ENCODE data around the gene HNRNPCL4.

- PRO-cap: unidirectional peak, minus-strand start at chr1:12231005
Observed at GRCh38 chr1:12230502-12231572, 1.0 kb downstream of the VPS13D start.

GRCh38 chr1:12345853-12346221, 116.0 kb downstream of the VPS13D start:
- PRO-cap: no peak

DNA sequence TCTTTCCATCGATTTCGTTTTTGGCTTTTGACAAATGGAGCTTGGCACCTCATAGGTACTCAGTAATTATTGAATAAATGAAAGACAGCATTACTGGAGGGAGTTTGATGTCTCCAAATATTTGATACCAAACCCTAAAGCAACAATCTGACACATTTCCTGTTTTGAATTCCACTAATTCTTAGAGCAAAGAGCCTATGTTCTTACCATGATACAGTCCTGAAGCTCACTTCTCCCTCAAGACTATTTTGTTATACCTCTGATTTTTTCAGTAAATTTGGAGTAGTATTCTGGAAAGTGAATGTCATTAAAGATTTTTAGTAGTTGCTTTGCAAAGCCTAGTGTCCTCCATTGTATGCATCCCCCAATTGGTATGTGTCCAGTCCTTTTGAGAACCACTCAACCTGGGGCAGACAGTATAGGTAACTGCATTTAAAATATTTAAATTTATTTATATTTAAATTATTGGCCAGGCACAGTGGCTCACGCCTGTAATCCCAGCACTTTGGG, 162.8 kb downstream of the DHRS3 start:
- PRO-cap: no peak

- PRO-cap: no peak
Observed at GRCh38 chr1:12459805-12460568, 158.0 kb downstream of the DHRS3 start.

DNA sequence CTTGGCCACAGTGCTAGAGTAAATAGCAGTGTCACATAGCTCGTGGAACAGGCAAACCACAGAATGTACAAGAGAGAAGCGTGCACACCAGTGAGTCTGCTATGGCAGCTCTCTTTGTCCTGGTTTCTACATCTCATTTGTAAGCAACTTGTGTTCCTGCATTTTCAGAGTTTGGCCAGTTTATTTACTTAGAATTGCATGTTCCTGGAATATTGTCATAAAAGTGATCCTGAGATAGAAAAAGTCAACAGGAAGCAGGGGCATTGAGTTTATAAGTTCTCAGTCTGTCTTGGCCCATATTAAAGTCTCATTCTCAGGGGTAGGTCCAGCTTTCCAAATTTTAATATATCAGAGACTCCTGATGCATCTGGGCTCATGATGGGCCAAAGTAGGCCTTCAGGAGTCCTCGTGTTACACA, 142.0 kb downstream of the DHRS3 start:
- PRO-cap: no peak

DNA sequence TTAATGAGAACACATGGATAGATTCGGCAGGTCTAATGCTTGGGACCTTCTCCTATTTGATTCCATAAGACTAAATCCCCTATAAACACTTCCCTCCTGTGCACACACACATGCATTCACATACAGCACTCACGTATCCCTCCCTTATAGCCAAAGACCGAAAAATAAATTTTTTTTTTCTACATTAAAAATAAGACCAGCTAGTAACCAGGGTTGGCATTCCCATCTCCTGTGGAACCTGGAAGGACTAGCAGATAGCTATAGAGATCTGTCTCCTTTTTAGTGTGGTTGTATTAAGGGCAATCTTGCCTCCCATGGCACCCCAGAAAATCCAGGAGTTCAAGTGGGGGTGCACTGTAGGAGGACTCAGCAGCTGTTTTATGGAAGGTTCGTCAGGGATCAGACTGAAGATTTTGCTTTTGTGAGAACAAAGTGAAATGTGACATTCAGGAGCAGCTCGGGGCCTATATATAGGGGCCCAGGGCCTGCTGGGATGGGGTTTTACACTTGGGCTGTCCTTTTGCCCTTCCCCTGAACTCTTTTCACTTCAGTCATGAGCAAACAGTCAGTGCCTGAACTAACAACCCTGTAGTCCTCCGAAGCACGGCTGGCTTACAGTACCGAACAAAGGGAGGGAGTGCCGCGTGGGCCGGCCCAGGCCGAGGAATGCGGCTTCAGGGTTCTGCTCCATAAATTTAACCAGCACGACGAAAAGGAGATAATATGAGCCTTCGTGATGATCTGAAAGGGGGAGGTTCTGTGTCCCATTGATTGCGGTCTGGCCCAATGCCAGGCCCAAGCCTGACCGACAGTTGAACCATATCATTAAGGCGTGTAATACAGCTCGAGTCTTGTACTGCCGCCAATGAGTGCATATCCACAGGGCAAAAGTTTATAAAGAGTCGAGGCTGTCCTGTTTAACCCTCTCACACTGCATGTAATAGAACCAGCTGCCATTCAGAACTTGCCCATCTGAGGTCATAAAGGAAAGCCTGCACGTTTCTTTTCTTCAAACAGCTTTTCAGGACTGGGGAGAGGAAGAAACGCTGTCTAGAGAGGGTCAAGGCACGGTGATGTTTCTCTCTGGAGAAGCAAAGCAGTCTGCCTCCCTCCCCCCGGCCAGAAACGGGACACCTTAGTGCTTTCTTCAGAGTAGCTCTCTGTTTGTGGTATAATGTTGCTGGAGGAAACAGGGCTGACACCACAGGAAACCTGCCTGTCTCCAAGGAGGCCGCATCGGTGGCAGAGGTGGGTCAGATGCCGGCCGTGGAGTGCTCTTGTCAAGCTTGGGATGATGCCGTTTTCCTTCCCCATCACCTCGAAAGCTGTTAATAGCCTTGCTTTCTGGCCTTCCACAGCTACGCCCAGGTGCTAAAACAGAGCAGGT, 139.9 kb downstream of the DHRS3 start:
- PRO-cap: unidirectional peak, minus-strand start at position 670 of the sequence; unidirectional peak, plus-strand start at position 1,012 of the sequence

DNA sequence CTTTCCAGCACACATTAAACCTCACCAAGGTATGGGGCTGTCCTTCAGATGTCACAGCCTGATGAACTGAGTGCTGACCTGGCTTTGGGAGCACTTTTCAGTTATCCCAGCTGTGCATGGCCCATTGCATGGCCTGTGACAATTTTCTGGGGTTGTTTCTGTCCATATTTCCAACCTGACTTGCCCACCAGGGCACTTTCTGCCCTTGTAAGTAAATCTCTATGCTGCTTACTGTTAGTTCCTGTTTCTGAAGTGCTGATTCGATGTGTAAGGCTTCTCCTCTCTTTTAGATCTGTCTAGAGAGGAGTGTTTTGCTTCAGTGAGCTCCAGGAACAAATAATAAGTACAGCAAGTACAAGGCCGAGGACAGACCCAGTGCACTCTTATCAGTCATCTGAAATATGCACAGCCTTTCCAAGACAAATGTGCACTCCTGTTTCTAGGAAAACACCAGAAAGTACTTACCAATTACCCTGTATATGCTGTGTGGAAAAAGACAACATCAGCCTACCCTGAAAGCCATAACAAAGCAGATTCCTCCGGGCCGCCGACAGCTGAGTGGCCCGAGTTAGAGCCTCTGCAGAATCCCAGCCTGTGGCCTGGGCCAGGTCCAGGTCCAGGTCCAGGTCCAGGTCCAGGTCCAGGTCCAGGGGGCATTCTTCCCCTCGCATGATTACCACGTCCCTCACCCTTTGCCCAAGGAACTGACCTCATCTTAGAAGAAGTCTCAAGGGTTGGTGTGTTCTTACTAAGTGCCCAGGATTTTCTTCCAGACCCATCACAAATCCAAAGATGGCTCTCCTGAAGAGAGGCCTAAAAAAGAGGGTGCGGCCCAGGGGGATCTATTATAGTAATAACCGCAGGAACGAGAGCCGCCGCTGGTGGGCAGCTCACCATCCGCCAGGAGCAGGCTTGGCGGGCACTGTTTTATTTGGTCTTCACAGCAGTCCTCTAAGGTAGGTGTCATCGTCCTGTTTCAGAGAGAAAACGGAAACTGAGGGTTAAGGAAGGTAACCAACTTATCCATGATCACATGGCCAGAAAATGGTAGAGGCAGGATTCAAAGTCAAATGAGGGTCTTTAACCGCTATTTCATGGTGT, 121.4 kb downstream of the DHRS3 start:
- PRO-cap: no peak

- PRO-cap: no peak
Observed at GRCh38 chr1:12513223-12513932, 104.6 kb downstream of the DHRS3 start.

GRCh38 chr1:12518886-12519562, 99.0 kb downstream of the DHRS3 start:
- PRO-cap: no peak

DNA sequence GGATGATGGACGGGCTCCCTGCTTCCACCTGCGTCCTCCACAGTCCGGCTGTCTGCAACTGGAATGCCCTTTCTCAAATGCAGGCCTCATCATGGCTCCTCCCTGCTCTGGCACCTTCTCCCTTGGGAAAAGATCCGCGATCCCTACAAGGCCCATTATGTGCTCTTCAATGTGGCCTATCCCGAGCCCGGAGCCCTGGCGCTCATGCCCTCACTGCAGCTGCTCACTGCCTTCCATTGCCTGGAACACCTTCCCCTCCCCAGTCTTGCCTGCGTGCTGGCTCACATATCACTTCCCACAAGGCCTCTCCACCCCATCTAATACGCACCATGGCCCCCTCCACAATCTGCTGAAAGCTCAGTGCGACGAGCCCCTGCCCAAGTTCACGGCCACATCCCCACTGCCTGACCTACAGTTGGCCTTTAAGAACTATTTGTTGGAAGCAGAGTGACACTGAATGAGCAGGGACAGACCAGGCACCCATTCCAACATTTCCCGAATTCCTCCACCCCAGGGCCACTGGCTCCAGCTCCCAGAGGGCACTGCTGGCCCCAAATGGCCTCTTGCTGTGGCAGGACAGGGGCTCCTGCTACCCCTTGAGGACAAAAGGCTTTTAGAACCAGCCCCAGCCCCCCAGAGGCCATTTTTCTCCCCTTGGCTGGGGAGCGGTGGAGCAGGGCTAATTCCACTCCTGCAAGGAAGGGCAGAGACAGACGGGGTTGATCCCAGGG, 64.9 kb downstream of the DHRS3 start:
- PRO-cap: no peak

GRCh38 chr1:12567224-12568173, 50.5 kb downstream of the DHRS3 start:
- PRO-cap: unidirectional peak, minus-strand start at chr1:12567889

GRCh38 chr1:12577989-12578495, 40.0 kb downstream of the DHRS3 start:
- PRO-cap: no peak

- PRO-cap: no peak
Observed at GRCh38 chr1:12579607-12580788, 38.0 kb downstream of the DHRS3 start.

- PRO-cap: no peak
Observed at GRCh38 chr1:12597624-12598276, 20.3 kb downstream of the DHRS3 start.

- PRO-cap: no peak
Observed at GRCh38 chr1:12601622-12602707, 16.0 kb downstream of the DHRS3 start.

- PRO-cap: unidirectional peak, minus-strand start at chr1:12612505; unidirectional peak, minus-strand start at chr1:12612650
Observed at GRCh38 chr1:12611982-12613002, 5.7 kb downstream of the DHRS3 start.

- PRO-cap: no peak
Observed at GRCh38 chr1:13165434-13165952, at the start of gene HNRNPCL4. TSS of gene HNRNPCL4 (minus strand) at chr1:13165631.

DNA sequence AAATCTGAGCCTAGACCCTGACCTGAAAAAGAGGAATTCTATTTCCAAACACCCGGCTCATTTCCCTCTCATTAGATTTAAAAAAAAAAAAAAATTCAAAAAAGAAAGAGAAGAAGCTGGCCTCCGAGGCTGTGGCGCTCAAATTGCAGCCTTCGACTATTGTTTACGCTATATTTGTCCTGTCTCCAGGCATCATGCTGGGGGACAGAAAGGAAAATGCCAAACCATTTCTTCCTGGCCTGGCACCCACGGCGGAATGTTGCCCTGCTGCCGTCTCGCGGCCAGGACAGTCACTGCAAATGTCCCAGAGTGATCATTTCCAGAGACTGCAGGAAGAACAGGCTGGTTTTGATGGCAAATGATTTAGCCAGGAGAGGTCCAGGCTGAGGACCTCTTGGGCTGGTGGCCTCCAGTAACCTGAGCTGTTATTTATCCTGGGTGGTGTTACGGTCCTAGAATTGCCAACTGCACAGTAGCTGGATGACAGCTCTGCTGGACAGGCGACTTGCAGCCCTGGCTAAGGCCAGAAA, 30.1 kb upstream of the LRRC38 start:
- PRO-cap: no peak

DNA sequence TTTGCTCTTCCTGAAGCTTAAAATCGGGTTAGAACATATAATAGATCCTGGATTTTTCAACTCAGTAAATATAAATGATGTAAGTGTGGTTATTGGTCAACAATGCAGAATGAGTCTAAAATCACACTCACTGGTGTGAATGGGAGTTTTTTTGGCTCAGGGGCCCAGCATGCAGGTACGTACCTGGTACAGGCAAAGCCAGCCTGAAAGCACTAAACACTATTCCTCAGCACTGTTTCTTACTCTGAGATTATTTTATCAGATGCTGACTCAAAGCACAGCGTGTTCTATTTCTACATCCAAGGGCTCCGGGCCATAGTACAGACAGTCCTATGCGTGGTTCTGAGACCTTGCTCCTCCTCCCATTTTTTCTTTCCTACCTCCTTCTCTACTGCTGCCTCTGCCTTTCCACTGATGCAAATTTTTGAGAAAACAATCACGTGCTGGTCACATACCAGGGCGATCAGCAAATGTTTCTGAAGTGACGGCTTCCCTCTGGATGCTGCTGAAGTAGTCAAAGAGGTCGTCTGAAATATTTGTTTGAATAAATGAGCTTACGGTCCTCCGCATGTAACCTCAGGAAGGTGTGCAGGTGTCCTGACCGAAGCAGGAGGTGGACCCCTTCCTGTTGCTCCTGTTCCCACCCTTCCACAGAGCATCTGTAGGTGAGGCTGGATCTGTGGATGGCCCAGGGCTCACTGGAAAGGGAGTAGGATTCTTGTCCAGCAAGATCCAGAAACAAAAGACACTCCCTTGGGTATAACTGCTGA, 36.3 kb downstream of the PDPN start:
- PRO-cap: no peak

- PRO-cap: no peak
Observed at GRCh38 chr1:13699347-13699877, 576 bp upstream of the PRDM2 start.